Smooth muscle cell (in vitro differentiated cells): ENCODE measurements around the gene UPF2.

GRCh38 chr10:11046562-11046846 is 28.8 kb downstream of the CELF2 start:
- RAMPAGE, long total RNA, result no peak

DNA sequence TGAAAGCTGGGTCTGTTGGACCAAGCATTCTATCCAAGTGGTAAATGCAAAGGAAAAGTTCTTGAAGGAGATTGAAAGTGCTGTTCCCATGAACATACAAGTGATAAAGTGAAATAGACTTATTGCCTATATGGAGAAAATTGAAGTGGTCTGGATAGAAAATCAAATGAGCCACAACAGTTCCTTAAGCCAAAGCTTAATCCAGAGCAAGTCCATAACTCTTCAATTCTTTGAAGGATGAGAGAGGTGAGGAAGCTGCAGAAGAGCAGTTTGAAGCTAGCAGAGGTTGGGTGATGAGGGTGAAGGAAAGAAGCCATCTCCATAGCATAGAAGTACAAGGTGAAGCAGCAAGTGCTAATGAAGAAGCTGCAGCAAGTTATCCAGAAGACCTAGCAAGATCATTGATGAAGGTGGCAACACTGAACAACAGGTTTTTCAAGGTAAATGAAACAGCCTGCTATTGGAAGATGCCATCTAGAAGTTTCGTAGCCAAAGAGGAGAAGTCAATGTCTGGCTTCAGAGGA is 43.5 kb downstream of the CELF2 start:
- RAMPAGE, long total RNA, result no peak

DNA sequence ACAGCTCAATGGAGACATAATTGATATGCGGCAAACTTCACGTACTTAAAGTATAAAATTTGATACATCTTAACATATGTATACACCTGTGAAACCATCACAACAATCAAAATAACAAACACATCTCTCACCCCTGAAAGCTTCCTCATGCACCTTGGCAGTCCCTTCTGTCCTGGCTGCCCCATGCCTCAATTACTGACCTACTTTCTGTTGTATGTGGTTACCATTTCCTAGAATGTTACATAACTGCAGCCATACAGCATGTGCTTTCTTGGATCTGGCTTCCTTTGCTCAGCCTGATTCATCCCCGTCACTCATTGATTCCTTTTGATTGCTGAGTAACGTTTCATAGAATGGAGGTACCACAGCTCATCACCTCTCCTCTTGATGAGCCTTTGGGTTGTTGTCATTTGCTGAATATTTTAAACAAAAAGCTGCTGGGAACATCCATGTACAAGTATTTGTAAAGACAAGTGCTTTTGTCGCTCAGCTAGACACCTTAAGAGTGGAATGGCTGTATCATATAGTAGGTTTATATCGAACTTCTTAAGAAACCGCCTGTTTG is 165.4 kb downstream of the CELF2 start:
- RAMPAGE, long total RNA, result no peak

GRCh38 chr10:11225771-11226436 is 208.2 kb downstream of the CELF2 start:
- RAMPAGE, long total RNA, result no peak

DNA sequence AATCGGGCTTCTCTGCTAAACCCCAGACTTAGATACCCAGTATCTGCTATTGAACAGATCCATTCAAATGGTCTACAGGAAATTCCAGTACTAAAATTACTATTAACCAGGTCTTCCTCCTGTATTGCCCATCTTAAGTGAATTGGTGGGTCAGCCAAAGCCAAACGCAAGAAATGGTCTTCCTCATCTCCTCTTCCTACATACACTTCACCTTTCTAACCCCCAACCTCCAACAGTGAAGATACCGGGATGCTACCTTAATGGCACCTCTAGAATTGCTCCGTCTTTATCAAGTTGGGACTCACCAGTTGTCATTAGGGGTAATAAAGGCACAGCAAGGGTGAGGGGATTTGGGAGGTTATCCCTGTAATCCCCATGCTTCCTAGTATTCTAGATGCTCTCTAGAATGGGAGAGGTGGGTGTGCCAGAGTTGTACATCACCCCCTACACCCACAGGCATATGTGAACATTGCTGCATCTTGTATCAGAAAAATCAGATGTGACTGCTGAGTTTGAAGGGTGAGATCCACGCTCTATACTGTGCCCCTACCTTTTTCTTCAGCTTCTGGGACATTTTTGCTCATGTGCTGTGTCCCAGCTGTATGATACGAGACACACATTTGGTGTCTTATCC is 215.9 kb downstream of the CELF2 start:
- RAMPAGE, long total RNA, result no peak

GRCh38 chr10:11238260-11238840 is 220.7 kb downstream of the CELF2 start:
- RAMPAGE, long total RNA, result no peak

DNA sequence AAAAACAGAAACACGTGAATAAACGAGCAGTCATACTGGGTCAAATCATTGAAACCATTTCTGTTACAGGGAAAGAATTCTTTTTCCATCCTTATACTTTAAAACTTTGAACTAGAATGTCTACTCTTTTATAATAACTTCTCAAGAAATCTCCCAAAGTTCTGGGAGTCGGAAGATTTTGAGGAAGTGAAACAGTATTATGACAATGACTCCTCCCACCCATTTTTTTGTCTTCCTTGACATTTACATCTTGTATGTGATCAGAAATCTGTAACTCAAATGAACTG is 227.3 kb downstream of the CELF2 start:
- RAMPAGE, long total RNA, result no peak

GRCh38 chr10:11269407-11269783 is 251.7 kb downstream of the CELF2 start:
- RAMPAGE, long total RNA, result no peak

DNA sequence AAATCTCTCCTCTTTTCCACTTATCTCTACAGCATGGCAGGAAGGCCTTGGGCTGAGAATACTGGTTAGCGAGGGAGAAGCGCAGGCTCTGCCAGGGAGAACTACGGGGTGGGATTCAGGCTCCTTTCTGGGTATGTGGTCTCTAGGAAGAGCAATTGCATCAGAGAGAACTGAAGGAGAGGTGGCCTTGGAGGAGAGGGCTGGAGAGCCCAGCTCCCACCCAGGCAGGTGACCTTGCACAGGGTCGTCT is 270.3 kb downstream of the CELF2 start:
- RAMPAGE, long total RNA, result no peak

- RAMPAGE, long total RNA, result no peak
Observed at GRCh38 chr10:11326227-11326557, 285.3 kb downstream of the USP6NL start.

DNA sequence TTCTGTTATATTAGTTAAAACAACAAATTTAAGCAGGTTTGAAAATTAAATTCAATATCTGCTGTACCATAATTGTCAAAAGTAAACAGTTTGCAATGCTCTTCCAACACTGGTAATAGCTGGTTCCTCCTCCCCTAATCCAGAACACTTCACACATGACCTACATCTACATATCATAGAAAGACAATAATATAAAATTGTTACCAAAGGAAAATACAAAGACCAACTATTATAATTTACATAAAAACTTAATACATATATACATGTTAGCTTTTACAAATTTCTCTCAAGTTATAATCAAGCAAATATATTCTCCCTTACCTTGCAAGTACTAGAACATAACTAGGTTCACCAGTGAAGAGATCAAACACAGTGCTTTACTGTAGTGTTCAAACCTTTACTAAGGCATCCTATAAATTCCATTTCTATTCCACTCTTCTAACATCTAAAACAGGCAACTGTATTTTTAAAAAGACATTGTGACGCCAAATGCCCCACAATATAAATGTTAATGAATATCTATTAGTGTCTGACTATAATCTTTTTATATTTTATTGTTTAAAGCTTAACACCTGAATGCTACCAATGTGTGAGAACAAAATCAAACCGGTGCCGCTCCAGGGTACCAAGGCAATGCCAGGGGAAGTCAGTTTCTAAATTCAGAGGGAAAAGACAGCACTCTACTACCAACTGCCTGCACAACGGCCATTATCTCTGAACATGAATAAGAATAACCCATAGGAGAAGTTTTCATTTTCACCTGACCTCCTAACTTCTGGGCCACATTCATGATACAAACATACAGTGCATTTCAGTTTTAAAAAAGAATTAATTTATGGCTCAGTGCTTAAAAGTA is 22.0 kb downstream of the USP6NL start:
- RAMPAGE, long total RNA, result no peak

DNA sequence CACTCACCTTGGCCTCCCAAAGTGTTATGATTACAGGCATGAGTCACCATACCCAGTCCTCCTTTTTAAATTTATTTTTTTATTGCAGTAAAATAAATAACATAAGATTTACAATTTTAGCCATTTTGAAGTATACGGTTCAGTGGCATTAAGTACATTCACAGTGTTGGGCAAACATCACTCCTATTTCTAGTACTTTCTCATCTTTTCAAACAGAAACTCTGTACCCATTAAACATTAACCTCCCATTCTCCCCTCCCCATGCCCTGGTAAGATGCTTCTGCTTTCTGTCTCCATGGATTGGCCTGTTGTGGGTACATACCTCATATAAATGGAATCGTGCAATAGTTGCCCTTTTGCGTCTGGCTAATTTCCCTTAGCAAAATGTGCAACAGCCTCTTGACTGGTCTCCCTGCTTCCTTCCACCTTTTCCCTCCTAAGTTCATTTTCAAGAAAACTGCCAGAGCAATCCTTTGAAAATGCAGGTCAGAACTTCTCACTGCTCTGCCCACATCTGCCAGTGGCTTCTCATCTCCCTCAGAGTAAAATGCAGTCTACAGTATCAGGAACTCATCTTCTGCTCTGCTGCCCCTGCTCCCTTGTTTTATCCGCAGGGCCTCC is 44.5 kb upstream of the ECHDC3 start:
- RAMPAGE, long total RNA, result no peak

DNA sequence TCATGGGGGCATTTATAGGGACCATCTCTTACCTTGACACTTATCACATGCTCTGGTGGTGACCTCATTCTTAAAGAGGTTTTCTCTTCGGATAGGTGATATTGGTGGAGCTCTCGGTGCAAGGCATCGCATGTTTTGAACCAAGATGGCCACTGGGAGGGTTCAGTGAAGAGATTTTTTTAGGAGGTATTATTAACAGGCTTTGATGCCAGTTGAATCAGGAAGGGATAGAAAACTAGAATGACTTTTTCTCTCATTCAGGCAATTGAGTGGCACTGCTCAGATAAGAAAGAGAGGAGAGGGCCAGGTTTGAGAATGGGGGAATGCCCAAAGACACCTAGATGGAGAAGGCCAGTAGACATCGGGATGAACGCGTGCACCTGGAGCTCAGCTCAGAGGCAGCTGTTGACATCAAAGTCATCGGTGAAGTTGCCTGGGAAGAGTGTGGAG is 2.4 kb downstream of the ECHDC3 start:
- RAMPAGE, long total RNA, result no peak

GRCh38 chr10:12042064-12043054 is at the start of gene UPF2:
UPF2 (minus strand) TSS chr10:12042809.
- RAMPAGE, long total RNA, result start-site peak on the minus strand at chr10:12042769-12042813, 795 and 243 reads in 2 replicates

- RAMPAGE, long total RNA, result no peak
Observed at GRCh38 chr10:12071448-12071764, 2.7 kb downstream of the DHTKD1 start.

DNA sequence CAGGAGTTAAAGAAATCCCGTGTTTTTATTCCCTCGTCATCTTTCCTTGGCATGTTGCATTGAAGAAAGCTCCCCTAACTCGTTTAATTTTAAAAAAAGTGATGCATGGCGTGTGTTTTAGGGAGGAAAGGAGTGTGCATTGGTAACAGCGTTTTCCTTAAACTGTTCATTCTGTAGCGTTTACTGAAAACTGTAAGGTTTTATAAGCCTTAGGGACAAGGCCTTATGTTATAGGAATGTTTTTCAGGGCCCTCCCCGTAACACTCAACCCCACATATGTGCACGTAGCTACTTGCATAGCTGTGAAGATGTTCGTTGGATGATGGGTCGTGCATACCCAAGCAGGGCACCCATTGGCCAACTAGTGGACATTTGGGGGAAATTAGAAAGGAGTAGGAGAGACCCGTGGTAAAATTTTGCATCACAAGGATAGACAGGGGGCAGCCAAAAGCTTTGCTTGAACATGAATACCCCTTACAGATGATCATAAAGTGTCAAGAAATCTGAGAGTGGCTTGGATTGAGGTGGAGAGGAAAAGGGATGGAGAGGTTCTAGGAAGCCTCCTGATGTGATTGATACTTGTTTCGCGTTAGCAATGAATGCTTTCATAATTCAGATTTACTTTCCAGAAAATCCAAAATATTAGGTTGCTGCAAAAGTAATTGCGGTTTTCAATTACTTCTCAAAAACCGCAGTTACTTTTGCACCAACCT is 789 bp downstream of the SEC61A2 start:
- RAMPAGE, long total RNA, result no peak

DNA sequence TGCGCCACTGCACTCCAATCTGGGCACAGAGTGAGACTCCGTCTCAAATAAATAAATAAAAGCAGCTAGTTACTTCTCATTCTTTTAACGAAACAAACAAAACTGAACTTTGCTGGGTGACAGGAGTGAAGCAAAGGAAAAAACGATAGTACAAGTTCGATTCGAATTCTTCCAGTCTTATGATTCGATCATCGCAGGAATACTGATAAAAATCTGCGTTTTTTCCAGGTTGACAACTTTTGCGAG is 654 bp downstream of the NUDT5 start:
- RAMPAGE, long total RNA, result no peak

DNA sequence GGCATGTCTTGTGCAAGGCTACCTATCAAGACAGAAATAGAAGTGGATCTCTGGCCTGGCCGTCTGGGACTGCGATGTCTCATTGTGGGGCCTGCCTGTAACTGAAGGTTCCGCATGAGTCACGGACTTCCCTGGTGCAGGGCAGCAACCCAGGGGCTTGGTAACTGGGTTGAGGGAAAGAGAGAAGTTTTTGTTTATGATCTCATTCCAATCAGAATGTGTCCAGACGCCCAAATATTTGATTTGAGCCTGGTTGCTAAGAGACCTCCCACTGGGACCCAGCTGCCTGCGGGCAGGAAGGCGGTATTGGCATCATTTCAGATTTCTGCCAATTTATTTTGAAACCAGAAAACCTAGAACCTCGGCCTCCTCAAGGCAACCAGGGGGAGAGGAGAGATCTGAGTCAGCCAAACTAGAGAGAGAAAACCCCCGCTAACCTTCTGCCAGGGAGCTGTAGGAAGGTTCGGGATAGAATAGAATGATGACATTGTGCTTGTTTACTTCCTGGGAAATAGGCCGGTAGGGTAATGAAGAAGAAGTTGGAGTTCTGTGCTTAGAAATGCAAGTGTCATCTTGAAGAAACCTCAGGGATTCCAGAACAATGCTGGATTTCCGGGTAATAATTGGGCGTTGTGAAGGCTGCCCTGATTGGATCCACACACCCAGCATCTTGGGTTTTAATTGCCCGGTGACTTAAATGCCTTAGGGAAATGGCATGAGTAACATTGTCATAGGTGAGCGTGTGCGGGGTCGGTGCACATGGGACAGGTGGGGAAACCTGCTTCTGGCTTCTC is 15.5 kb upstream of the CAMK1D start:
- RAMPAGE, long total RNA, result start-site peak on the minus strand centred at position 62 of the sequence, 36 bp wide, 22 and 46 reads in 2 replicates

GRCh38 chr10:12348100-12348369 is 1.3 kb upstream of the CAMK1D start:
- RAMPAGE, long total RNA, result no peak

- RAMPAGE, long total RNA, result no peak
Observed at GRCh38 chr10:12471080-12471688, 121.8 kb downstream of the CAMK1D start.